ENCODE data around the gene LTBP4.

DNA sequence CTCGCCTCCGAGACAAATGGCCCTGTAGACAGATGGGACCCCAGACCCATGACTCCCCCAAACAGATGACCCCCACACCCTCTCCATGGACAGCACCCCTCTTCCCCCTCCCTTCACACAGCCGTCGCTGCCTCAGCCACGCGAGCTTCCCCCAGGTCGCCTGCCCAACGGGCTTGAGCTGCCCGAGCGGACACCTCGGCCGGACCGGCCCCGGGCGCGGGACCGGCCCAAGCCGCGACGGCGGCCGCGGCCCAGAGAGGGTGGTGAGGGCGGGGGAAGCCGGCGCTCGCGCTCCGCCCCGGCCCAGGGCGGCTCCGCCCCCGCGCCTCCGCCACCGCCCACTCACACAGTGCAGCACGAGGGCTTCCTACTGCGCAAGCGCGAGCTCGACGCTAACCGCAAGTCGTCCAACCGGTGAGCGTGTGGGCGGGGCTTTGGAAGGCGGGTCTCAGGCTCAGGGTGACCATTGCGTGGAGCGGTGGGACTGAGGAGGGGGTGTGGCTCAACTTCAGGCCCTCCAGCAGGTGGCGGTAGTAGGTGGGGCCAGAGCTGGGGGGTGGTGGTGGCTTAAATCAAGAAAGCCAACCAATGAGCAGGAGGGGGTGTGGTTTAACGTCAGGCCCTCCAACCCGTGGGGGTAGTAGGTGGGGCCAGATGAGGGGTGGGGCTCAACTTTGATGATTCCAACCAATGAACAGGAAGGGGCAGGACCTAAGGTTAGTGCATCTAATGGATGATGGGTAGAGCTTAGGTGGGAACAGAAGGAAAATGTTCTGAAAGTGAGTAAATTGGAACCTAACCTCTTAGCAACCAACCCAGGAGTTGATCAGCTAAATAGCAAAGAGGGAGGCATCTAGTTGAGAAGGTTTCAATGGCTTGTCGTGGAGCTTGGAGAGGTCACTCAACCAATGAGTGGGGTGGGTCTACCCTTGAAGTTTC is 6.1 kb upstream of the SHKBP1 start:
- PRO-cap = bidirectional peak, plus-strand start at position 729 of the sequence, minus-strand start at position 528 of the sequence

DNA sequence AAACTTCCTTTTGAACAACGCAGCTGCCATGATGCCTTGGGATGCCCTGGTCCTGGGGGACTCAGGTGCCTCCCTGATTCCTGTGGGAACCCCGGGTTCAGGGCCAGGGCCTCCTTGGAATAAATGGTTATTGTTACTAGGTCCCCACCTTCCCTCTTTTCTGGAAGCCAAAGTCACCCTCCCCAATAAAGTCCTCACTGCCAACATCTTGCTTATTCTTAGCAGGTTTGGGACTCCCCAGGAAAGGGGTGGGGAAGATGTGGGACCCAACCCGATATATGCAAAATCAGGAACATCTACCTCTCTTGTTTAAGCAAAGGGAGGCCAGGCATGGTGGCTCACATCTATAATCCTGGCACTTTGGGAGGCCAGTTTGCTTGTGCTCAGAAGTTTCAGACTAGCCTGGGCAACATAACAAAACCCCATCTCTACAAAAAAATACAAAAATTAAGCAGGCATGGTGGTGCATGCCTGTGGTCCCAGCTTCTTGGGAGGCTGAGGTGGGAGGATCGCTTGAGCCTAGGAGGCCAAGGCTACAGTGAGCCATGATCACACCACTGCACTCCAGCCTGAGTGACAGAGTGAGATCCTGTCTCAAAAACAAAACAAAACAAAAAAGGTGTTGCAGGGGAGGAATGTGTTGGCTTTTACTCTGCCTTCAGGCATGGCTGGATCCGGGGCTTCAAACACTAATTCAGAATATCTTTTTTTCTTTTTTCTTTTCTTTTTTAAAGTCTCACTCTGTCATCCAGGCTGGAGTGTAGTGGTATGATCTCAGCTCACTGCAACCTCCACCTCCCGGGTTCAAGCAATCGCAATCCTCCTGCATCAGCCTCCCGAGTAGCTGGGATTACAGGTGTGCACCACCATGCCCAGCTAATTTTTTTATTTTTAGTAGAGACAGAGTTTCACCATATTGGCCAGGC is 9.7 kb upstream of the LTBP4 start:
- PRO-cap = no peak

DNA sequence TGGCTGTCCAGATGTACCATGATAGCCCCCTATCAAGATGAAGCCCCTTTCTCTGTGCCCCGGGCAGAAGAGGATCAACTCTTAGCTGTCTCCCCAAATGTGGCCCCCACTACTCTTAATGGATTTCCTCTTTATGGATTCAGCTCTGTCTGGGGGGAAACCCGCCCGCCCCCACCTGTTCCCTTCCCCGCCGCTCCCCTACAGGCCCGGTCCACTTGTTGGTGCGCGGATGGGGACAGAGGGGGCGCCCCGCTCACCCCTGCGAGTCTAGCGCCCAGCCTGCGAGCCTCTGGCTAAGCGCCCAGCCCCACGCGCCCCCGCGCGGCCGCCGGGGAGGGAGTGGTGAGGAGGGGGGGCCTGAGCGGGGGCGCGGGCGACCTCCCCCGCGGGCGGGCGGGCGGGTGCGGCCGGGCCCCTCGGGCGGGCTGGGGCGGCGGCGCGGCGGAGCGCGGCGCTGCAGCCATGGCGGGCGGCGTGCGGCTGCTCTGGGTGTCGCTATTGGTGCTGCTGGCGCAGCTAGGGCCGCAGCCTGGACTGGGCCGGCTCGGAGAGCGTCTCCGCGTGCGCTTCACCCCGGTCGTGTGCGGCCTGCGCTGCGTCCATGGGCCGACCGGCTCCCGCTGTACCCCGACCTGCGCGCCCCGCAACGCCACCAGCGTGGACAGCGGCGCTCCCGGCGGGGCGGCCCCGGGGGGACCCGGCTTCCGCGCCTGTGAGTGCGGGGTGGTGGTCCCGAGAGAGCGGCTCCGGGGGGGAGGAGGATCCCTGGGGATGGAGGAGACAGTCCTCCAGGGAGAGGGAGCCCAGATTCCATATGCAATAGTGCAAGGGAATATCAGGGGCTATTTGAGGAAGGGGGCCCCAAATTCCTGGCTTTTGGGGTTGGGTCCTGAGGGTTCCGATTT is at the start of gene LTBP4:
TSS of gene LTBP4 (plus strand) at position 444 of the 905 bp plus-strand sequence.
- PRO-cap = no peak

DNA sequence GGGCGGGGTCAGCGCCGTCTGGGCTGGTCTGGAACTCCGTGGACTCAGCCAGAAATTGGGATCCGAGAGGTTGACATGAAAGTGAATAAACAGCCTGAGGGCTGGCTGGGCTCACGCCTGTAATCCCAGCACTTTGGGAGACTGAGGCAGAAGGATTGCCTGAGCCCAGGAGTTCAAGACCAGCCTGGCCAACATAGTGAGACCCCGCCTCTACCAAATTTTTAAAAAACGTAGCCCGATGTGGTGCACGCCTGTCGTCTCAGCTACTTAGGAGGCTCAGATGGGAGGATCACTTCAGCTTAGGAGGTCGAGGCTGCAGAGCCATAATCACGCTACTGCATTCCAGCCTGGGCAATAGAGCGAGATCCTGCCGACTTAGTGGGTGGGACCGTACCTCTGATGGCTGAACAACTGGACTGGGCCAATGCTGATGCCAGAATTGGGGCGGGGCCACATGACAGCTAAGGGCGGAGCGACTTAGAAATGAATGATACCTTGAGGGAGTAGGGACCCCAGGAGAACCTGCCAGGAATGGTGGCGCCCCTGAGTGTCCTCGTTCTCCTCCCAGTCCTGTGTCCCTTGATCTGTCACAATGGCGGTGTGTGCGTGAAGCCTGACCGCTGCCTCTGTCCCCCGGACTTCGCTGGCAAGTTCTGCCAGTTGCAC is 3.4 kb downstream of the LTBP4 start:
- PRO-cap = no peak

- PRO-cap = no peak
Observed at GRCh38 chr19:40650565-40651131, 39.8 kb downstream of the NUMBL start.

GRCh38 chr19:40674158-40674721 is 16.2 kb downstream of the NUMBL start:
- PRO-cap = no peak

GRCh38 chr19:40705221-40705732 is 11.4 kb downstream of the COQ8B start:
- PRO-cap = no peak

DNA sequence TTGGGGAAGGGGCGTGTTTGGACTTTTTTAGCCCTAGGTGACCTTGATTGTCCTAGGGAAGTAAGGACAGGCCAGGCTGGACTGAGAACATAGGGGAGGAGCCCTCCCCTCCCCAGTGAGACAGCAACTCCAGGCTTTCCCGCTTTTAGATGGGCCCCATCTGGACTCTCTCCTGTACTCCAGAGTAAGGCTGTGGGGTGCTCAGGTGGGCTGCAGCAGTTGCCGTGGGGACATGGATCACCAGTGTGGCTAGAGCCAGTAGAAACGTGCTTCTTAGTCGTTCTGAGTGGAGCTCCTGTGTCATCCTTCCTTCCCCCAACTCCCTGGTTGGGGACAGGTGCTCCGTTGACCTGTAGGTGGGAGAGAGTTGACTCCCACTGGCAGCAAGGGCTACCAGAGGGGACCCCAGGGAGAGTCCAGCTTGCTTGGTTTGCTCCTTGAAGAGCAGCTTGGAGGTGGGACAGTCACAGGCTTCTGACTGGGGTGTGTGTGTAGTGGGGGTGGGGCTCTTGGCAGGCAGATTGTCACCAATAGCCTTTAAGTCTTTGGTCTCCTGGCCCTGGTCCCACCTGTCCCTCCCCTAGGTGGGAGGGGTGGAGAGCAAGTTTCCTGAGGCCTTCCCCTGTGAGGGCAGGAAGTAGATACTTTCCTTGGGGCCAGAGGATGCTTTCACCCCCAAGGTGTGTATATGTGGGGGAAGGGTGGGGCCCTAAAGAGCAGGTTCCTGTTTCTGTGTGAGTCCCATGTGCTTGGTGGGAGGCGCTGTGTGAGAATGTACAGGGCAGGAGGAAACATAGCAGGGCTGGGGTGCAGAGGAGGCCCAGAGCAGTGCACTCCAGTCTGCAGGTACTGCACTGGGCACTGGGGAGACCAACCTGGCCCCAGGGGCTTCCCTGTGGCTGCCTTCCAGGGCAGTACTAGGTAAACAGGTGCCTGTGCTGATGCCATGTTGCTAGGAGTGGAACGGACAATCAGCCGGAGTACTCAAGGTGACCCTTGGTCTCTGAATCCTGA is 4.7 kb downstream of the EGLN2 start:
- PRO-cap = no peak

DNA sequence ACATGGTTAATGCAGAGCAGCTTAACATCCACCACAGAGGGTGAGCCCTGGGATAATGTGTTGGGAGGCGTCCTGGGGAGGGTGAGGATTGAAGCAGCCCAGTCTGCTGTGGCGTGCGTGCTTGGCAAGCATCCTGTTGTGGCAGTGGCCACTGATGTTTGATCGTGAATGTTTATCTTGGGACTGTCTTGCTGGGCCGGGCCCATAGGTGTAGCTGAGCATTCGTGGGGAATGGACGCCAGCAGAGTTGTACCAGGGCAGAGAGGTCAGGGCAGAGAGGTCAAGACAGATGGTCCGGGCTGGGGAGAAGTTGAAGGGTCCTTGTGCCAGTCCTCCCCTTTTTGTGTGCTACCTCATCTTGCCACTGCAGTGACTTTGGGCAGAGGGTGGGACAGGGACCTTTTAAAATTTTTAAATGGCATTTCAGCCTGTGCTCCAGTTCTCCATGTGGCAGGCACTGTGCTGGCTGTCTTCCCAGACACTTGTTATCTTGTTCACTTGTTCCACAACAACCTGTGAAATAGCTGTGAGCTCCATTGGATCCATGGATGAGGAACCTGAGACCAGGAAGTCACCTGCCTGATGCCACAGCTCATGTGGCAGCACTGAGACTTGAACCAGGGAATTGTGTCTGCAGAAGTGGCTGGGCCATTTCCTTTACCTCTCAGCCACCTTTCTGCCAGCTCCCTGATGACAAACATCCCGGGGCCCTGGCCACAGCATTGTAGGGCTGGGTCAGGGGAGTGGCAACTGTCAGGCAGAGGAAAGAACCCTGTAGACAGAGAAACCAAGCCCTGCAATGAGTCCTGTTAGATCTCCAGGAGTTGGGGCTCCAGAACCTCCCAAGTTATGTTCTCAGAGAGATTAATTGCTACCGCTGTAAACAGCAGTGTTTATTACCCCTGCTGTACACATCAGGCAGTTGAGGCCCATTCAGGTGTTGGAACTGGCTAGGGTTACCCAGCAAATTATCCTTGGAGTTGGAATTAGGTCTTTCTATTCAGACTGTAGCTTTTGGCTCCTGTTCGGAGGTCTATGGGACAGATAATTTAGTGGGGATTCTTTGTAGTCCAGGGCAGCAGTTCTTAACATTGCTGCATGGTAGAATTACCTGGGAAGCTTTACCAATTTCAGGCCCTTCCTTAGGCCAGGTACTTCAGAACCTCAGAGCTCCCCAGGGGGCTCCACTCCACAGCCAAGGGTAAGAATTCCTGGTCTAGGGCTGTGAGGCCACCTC is 6.4 kb downstream of the EGLN2 start:
- PRO-cap = no peak

GRCh38 chr19:41301398-41302039 is 8.5 kb upstream of the CCDC97 start:
- PRO-cap = no peak

DNA sequence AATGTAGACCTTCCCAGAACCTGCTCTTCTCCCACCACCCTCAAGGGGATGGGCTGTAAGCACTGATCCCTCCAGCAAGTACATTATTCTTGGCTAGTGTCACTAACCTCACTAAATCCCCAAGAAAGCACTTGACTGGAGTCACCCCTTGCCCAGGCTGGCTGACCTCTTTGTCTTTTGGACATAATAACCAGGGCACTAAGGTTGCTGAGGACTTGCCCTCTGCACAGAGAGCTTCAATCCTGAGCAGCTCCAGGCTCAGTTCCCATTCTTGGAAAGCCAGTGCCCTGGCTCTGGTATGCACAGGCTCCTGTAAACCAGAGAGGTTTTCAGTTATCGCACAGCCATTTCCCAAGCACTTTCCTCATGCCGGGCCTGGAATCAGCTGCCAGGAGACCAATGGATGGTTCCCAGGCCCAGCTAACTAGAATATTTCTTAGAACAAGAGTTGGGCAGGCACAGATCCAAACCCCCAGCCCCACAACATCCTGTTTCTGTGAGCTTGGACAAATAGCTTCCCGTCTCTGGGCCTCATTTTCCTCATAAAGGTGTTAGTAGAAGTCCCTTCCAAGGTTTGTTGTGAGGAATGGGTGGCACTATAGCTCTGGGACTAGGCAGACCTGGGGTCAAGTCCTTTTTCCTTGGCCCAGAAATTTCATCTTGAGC is 5.4 kb upstream of the CCDC97 start:
- PRO-cap = no peak

GRCh38 chr19:41307965-41309145 is 1.6 kb upstream of the CCDC97 start:
- PRO-cap = unidirectional peak, minus-strand start at chr19:41308614; bidirectional peak, plus-strand start at chr19:41309177, minus-strand start at chr19:41308874

- PRO-cap = no peak
Observed at GRCh38 chr19:41324661-41325868, 15.1 kb downstream of the CCDC97 start.

GRCh38 chr19:41328185-41329504 is 18.7 kb downstream of the CCDC97 start:
- PRO-cap = unidirectional peak, minus-strand start at chr19:41328680

DNA sequence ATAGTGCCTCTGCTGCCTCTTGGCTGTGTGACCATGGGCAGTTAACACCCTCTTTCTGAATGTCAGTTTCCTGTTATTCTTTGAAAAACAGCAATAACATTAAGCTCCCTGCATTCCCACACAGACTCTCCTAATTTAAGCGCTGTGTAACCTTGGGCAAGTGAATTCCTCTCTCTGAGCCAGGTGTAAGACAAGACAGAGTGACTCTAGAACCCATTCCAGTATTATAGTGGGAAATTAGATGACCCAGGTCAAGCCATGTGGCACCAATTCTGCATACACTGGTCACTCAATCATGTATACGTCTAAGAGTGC is 4.6 kb downstream of the TGFB1 start:
- PRO-cap = no peak

- PRO-cap = bidirectional peak, plus-strand start at chr19:41352707, minus-strand start at chr19:41352605
Observed at GRCh38 chr19:41352313-41352652, 1.4 kb downstream of the TGFB1 start.

DNA sequence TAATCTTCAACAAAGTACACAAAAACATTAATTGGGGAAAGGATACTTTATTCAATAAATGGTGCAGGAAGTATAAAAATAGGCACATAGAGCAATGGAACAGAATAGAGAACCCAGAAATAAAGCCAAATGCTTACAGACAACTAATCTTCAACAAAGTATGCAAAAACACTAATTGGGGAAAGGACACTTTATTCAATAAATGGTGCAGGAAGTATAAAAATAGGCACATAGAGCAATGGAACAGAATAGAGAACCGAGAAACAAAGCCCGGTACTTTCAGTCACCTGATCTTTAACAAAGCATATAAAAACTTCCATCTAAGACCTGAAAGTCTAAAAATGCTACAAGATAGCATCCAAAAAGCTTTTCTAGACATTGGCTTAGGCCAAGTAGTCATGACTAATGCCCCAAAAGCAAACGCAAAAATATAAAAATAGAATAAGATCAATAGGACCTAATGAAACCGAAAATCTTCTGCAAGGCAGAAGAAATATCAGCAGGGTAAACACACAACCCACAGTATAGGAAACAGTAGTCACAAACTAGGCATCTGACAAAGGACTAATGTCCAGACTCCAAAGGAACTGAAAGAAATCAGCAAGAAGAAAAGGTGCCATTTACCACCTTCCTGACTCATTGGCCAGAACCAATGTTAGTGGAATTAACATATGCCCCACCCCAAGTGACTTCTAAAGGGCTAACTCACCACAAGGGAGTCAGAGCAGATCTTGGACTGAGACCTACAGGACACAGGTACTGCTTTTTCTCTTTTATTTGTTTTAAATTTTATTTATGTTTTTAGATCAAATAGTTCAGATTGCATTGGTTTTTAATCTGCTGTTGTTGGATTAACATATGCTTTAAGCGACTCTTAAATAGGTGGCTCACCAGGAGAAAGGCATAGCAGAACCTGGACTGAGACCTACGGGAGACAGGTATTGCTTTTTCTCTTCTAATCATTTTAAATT is 40.8 kb upstream of the CEACAM21 start:
- PRO-cap = no peak

- PRO-cap = no peak
Observed at GRCh38 chr19:41545521-41545972, 30.4 kb upstream of the CEACAM21 start.

GRCh38 chr19:41565037-41565853 is 10.7 kb upstream of the CEACAM21 start:
- PRO-cap = no peak

- PRO-cap = no peak
Observed at GRCh38 chr19:41623124-41623669, 3.7 kb downstream of the CEACAM4 start.